PFSK-1 (cell line): ENCODE data around the genes NLRP4, ZSCAN5B, ZNF805, ZNF548, ZNF772, ZNF776 and ZNF587B.

GRCh38 chr19:55836243-55837077 is at the start of gene NLRP4:
NLRP4 (plus strand) TSS chr19:55836540.
- RRBS = no CpG with 5 or more reads among the region's 22 CpGs

- RRBS = 5% methylated on average over 29 of the region's 50 CpGs
Measured at GRCh38 chr19:56120054-56120815, 860 bp downstream of the ZNF787 start.

DNA sequence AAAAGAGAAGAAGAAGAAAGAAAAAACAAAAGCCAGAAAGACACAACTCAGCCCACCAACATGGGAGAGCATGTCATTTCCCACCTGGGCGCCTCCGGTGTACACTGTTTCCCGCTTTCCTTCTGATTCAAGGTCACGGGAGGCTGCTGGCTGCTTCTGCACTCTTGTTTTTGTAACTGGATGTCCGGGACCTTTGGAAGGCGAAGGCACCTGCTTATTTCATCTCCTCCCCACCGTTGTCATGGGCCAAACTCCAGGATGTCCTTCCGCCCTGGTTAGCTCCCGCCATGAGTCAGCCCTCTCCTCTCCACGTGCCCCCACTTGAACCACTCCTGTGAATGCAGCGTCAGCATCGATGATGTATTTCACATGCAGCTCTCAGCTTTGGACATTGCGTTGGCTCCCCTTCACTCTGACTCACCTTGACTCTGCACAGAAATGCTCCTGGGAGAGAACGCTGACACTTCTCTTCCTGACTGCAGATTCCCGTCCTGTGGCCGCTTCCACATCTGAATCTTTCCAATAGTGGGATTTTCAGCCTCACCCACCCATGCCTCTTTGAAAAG is 5.6 kb upstream of the GALP start:
- RRBS = 35% methylated on average over 3 of the region's 16 CpGs

DNA sequence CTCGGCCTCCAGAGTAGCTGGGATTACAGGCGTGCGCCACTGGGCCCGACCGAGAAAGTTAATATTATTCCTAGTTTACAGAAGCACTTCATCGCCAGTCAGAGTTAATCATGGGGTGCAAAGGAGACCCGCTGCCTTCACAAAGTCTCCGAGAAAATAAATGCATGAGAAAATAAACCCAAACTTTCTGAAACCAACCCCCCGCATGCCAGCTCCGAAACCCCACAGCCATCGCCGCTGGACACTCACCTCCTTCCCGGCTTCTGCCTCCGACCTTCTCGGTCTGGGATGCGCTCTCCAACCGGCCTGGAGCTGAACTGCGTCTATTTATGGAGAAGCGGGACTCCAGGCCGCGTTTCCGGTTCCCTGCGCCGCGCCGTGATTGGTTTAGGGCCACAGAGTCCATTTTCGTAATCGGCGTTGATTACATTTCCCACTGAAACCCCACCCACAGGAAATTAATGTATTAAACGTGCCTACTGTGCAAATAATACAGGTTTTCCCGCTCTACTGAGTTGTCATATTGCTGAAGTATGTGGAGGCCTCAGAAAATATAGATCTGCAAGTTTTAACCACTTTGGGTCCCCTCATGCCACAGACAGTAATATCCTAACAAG is at the start of gene ZSCAN5B:
Gene ZSCAN5B, minus strand, starts transcription at position 299 of the 617 bp plus-strand sequence.
- RRBS = no CpG with 5 or more reads among the region's 31 CpGs

- RRBS = no CpG with 5 or more reads among the region's 7 CpGs
Measured at GRCh38 chr19:56312902-56313561, 1.6 kb downstream of the ZSCAN5A start.

DNA sequence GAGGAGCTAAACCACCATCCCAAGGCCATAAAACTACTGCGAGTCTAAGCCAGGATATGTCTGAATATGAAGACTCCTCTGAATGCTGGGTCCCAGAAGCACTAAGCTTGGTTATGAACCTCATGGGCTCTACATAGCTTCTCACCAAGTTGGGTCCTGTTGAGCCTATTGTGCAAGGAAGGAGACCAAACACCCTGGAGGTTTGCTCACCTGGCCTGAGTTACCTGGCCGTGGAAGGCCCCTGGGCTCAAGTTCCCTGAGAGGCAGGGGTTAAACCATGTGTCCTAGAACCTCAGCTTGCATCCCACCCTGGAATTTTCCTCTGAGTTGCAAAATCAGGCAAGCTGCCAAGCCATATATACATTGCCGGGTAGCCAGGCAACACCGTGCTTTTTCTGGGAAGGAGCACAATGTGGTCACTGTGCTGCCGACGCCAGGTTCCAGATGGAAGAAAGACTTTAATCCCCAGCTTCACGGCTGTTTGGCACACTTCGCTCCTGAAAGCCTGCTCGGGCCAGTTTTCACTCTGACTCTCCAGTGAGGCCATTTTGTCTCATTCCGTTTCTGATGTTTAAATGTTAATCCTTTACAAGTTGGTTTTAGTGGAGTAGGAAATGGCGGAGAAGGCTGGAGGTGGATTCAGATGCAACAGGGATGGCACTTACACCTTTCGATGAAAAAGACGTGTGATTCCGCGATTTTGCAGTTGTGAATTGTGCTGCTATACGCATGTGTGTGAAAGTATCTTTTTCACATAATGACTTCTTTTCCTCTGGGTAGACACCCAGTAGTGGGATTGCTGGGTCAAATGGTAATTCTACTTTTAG is 60.1 kb upstream of the PEG3 start:
- RRBS = no CpG with 5 or more reads among the region's 16 CpGs

DNA sequence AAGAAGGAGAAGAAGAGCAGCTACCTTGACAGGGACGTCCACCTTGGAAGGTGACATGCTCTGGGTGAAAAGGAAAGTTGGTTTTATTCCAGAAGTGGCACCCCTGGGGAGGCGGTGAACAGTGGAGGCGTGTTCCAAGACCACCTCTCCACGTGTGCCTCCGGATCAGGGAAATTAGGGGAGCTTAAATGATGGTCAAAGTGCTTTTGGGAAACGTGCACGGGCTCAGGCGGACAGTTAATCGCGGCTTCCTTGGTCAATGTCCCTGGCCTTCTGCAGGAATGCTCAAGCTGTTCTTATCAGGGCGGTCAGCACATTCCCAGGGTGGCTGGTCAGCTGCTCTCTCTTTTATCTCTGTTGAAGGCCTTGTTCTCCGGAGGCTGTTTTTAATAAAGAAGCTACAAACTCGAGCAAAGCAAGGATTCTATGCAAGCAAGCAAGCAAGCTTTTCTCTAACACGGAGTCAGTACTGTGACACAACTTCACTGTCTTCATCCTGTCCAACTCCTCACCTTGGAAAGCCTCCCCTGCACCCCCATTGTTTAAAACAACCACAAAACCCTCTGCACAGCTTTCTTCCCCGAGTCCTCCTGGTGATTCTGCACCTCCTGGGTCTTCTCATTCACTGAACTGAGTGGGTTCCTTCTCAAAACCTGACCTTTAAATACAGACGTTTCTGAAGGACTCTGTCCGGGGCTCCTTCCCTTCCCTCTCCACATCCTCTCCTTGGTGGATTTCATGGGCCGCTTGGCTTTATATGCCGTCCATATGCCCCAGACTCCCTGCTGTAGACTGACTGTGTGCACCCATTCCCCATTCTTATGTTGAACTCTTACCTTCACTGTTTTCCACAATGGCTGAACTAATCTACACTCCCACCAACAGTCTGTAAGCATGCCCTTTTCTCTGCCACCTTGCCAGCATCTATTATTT is 79.3 kb upstream of the PEG3 start:
- RRBS = no CpG with 5 or more reads among the region's 19 CpGs

DNA sequence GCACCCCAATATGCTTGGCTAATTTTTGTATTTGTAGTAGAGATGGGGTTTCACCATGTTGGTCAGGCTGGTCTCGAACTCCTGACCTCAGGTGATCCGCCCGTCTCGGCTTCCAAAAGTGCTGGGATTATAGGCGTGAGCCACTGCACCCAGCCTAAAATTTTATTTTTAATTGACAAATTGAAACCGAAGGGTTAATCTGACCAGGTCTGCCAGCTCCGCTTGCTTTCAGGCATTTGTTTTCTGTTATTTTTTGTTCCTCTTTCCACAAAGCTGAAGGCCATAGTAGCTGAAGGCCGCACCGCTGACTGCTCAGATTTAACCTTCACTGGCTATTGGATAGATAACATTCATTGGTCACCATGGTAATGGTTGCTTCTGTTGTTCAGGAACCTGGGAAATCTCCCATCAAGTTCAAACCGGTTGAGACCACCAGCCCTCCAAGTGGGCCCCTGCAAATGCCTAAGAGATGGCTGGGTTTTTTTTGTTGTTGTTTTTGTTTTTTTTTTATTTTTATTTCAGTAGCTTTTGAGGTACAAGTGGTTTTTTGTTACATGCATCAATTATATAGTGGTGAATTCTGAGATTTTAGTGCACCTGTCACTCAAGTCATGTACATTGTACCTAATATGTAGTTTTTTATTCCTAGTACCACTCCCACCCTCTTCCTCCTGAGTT is 124.4 kb upstream of the USP29 start:
- RRBS = no CpG with 5 or more reads among the region's 10 CpGs

DNA sequence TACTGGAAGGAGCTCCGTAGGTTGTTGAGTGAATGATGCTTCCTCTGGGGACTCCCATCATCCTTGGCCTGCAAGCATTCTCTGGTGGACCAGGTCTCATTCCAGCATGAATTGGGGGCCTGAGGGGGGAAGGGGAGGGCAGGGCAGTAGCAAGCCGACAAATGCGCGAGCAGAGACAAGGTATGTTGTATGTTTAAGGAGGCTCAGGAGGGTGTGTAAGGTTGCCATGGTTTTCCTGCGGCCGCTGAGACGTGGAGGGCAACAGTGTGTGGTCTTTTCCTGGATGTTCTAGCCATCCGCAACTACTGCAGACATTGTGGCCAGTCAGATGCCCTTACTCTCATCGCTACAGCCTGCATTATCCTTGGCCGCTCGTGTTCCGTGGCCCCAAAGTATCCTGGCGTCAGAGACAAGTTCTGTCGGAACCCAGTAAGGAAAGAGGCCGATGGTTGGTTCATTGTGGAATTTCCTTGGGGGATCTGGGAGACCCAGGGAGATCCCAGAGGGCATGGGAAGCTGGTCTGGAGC is 883 bp downstream of the ZNF264 start:
- RRBS = no CpG with 5 or more reads among the region's 15 CpGs

- RRBS = 8% methylated on average over 19 of the region's 64 CpGs
Measured at GRCh38 chr19:57240291-57241167, at the start of gene ZNF805. ZNF805 (plus strand) TSS chr19:57240632.

GRCh38 chr19:57241168-57241598 is 751 bp downstream of the ZNF805 start:
- RRBS = no CpG with 5 or more reads among the region's 7 CpGs

- RRBS = no CpG with 5 or more reads among the region's 41 CpGs
Measured at GRCh38 chr19:57389566-57390194, at the start of gene ZNF548. ZNF548 (plus strand) TSS chr19:57389854.

DNA sequence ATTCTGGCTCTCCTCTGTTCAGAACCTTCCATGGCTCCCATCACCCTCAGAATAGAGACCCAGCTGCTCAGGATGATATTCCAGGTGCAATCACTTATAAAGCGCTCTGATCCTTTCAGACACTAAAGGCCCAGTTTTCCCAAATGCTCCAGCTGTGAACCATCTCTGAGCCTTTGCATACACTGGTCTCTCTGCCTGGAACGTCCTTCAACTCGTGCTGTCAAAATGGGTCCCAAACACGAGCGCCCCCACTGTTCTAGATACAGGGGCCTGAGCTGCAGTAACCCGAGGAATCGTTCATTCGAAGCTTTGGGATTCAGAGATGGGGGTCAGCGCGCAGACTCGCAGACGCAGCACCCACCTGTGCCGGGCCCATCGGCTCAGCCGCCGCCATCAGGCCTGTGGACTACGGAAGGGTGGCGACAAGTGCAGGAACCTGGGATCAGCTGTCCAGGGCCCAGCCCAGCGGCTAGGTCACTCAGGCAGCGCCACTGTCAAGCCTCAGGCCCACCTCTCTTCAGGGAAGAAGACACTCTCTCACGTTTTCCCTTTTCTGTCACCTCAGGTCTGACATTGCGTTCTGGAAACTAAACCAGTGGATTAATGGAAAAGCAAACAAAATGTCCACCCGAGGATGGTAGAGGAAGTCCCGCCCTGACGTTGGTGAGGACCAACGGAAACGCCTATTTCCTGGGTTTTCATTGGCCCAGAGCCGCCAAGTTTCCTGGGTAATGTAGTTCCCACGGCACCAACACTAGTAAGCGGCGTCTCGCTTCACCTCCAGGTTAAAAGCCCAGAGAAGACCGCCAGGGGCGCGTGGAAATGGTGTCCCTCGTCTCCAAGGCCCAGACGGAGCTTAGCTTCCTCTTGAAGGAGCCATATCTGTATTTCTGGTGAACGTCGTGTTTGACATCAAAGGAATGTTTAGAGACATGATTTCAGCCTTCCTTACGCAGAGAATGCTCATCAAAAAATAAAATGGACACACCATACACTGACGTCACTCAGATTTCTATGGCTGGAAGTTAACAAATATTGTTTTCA is at the start of gene ZNF772:
Gene ZNF772, minus strand, starts transcription at position 651 of the 1,044 bp plus-strand sequence.
- RRBS = no CpG with 5 or more reads among the region's 41 CpGs

GRCh38 chr19:57746432-57747752 is at the start of gene ZNF776:
ZNF776 (plus strand) TSS chr19:57746815.
- RRBS = 2% methylated on average over 14 of the region's 57 CpGs

DNA sequence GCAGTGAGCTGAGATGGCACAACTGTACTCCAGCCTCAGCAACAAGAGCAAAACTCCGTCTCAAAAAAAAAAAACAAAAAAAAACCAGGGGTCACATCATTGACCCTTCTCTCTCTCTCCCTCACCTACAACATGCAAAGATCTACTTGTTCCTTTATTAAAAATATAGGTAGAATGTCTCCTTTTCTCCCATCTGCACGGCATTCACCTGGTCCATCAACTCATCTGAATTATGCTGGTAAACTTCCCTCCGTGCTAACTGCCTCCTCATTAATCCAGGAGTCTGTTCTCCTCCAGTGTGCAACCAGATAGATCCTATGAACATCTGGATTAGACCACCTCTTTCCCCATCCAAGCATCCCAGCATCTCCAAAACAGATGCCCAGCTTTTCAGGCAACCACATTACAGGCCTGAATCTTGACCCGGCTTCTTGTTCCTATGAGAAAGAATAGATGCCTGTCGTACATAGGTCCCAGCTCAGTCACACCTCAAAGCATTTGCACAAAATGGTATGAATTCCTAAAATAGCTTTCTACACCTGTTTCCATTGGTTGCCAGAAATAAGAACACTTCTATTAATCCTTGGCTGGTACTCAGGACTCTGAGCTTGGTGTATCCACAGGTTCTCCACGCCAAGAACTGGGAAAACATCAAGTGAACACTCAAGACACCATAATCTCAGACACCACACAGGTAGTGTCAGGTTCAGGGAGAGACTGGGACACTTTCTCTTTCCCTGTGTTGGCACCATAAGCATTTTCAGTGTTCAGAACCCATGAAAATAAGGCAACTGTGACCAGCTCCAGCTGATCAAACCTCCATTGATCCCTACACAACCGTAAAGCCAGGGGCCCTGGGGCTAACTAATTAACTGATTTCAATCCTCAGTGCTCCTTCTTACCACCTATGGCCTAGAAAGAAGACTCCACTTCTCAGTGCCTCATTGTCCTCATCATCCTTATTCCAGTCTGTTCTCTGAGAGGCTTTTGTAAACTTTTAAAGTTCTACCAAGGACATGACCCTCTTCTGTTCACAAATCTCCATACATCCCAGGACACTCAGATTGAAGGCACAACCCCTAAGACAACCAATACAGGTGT is 19.0 kb downstream of the ZNF552 start:
- RRBS = no CpG with 5 or more reads among the region's 7 CpGs

GRCh38 chr19:57829607-57830956 is at the start of gene ZNF587B:
ZNF587B (plus strand) TSS chr19:57830299.
- RRBS = no CpG with 5 or more reads among the region's 38 CpGs

DNA sequence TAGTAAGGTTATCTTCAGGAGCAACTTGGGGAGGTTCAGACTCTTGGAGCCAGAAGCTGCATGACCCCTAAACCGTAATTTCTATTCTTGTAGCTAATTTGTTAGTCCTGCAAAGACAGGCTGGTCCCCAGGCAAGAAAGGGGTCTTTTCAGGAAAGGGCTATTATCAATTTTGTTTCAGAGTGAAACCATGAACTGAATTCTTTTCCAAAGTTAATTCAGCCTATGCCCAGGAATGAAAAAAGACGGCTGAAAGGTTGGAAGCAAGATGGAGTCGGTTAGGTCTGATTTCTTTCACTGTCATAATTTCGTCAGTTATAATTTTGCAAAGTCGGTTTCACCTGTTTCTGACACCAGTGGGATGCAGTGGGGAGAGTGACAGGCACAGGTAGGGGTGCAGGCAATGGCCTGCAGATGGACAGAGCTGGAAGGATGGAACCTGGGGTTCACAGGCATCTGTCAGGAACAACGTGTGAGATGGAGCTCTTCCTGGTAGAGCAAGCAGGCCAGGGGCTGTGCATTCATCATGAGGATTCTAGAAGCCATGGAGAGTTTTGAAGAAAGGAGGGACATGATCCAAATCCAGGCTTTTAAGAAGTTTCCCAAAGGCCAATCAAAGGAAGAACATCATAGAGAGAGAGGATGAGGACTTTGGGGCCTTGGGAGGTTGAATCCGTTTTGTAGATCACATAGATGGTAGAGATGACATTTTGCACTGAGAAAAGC is 1.7 kb downstream of the ZNF587 start:
- RRBS = no CpG with 5 or more reads among the region's 7 CpGs

DNA sequence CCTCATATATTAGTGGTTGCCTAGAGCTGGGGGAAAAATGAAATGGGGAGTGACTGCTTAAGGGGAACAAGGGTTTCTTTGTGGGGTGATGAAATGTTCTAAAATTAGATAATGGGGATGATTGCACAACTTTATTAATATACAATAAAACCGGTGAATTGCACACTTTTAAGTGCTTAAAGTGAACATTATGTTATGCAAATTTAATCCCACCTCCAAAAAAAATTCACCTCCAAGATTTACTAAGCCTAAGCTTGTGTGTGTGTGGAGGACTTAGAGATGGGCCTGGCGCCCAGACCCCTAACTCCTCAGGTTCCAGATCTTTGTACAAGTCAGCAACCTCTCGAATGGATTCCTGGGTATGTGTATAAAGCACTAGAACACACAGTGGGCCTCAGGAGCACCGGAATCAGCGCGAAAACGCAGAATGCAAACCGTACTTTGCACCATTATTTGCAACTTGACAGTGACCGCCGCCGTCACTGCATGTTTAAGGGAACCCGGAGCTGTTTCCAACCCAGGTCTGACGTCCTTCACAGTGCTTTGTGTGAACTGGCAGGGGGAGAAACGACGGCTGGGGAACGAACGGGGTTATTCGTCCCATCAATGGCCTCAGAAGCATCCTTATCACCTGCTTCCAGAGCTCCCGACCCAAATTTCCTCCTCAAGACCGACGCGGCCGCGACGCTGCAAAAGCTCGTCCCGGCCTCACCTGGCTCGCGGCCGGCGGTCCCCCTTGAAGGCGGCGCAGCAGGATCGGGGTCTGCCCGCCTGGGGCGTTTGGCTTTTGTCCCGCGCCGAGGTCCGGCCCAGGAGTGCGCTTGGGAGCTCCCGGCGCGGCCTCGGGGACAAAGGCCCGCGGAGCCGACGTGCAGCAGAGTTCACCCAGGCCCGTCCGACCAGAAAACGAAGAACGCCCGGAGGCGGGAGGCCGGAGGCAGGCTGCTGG is 662 bp downstream of the ZNF606 start:
- RRBS = 21% methylated on average over 32 of the region's 56 CpGs

DNA sequence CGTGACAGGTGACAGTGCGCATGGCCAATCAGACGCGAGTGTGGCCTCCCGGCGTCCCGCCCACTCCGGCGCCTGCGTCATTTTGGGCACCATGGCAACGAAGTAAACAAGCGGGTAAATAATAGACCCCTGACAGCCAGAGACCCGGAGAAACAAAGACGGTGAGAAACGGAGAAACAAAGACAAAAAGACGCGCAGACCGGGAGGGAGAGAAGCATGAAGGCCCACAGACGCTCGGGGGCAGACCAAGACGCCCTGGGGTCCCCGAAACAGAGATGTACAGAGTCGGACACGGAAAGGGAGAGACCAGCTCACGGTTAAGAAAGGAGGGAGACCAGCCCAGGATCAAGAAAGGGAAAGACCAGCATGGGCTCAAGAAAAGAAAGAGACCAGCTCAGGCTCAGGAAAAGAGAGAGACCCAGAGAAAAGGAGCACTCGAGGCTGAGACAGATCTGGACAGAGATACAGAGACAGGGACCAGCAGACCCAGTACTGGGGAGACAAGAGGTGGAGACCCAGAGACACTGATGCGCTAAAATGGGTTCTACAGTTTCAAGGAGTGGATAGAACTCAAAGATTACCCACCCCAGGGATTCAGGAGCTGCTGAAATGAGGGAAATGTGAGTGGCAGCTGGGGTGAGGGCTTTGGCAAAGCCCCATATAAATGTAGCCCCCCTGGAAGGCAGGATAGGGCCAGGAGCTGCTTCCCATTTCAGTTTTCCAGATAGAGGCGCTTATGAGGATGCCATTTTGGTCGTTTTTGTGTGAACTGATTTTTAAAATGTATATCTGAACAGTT is 496 bp upstream of the ZSCAN18 start:
- RRBS = 5% methylated on average over 6 of the region's 29 CpGs

GRCh38 chr19:58216853-58217661 is 11.7 kb upstream of the ZNF544 start:
- RRBS = 80% methylated on average over 37 of the region's 56 CpGs